Peyer's patch (tissue), 4 donors: ENCODE measurements around a stretch of chr16.

GRCh38 chr16:28866358-28867284 is 3.0 kb downstream of the SH2B1 start:
- PRO-cap = no peak
- RAMPAGE, long total RNA, 4 experiments = start-site peak on the plus strand in 1 of 4 experiments, at chr16:28866590-28866661 at its widest, 42 reads per replicate

DNA sequence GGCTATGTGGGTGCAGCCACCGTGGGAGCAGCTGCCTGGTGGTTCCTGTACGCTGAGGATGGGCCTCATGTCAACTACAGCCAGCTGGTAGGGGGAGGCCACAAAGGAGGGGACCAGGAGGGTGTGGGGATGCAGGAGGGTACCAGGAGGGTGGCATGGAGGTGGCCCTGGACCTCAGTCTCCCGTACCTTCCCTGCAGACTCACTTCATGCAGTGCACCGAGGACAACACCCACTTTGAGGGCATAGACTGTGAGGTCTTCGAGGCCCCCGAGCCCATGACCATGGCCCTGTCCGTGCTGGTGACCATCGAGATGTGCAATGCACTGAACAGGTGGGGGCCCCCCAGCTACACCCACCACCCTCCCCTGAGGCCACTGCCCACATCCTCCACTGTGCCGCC is 22.5 kb downstream of the RABEP2 start:
- PRO-cap = no peak
- RAMPAGE, long total RNA, 4 experiments = no peak in any of the 4 experiments

GRCh38 chr16:28915309-28915684 is 9.7 kb downstream of the RABEP2 start:
- PRO-cap = no peak
- RAMPAGE, long total RNA, 4 experiments = no peak in any of the 4 experiments

DNA sequence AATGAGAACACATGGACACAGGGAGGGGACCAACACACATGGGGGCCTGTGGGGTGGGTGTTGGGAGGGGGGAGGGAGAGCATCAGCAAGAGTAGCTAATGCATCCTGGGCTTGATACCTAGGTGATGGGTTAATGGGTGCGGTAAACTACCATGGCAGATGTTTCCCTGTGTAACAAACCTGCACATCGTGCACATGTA is 1.5 kb upstream of the RABEP2 start:
- PRO-cap = no peak
- RAMPAGE, long total RNA, 4 experiments = no peak in any of the 4 experiments

DNA sequence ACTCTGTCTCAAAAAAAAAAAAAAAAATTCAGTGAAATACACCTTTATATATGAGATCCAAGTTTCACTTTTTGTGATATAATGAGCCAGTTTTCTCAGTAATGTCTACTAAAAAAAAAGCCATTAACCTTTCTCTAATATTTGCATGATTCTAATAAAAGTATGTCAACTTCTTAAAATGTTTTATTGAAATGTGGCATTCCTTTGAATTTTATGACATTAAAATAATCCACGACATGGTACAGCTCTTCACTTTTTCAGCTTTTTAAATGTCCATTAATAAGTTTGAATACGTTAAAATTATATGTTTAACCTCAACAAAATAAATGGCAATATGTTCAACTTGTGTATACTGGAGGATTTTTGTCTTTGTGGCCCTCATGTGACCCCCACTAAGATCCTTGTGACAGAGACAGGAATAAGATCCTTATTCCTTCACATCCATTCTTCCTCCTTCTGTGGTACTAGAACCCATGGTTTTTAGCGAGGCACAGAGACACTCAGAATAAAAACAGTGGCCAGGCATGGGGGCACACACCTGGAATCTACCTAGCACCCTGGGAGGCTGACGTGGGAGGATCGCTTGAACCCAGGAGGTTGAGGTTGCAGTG is 7.7 kb upstream of the SPNS1 start:
- PRO-cap = no peak
- RAMPAGE, long total RNA, 4 experiments = no peak in any of the 4 experiments

- PRO-cap = no peak
- RAMPAGE, long total RNA, 4 experiments = no peak in any of the 4 experiments
Observed at GRCh38 chr16:29128673-29129240, 143.9 kb downstream of the LAT start.

DNA sequence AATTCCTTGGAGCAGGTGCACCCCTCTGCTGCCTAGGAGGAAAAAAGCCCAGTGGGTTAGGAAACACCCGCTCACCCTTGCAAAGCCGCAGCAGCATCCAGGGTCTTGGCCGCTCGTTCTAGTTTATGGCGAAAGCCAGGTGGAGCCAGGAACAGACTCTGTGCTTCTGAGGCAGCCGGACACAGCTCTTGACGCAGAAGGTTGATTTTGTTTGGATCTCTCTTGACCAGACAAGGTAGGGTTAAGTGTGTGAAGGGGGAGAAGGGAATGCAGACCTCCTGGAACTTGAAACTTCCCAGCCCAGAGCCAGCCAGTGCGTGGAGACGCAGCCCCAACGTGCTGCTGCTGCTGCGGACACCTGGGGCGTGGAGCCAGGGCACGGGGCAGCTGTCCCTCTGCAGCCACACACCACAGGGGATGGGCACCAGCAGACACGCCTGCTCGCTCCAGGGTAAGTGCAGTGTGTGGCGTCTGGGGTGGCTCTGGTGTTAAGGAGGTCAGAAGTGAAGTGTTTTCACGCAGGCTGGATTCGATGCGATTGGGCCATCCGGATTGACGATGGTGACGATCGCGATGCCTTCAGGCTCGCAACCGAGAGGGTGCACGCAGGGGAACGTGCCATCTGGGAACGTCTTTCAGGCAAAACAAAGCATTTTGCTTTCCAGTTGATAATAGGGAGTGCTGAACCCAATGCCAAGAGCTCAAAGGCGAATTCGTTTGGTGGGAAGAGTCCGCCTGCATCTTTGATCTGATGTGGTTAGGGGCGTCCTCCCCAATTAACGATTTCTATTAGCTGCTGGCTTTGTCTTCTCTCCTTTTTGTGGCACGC is 154.7 kb downstream of the LAT start:
- PRO-cap = no peak
- RAMPAGE, long total RNA, 4 experiments = start-site peak on the plus strand in 1 of 4 experiments, centred at position 303 of the sequence, 7 reads per replicate

- PRO-cap = no peak
- RAMPAGE, long total RNA, 4 experiments = start-site peak on the plus strand in 2 of 4 experiments, at chr16:29153855-29154665 at its widest, 5 to 44 reads per replicate
Observed at GRCh38 chr16:29153715-29154591, 169.1 kb downstream of the LAT start.

GRCh38 chr16:29228448-29228823 is 178.1 kb downstream of the NPIPB11 start:
- PRO-cap = no peak
- RAMPAGE, long total RNA, 4 experiments = start-site peak on the plus strand in 1 of 4 experiments, at chr16:29228629-29228635 at its widest, 6 reads per replicate

- PRO-cap = no peak
- RAMPAGE, long total RNA, 4 experiments = no peak in any of the 4 experiments
Observed at GRCh38 chr16:29259381-29260543, 146.7 kb downstream of the NPIPB11 start.

DNA sequence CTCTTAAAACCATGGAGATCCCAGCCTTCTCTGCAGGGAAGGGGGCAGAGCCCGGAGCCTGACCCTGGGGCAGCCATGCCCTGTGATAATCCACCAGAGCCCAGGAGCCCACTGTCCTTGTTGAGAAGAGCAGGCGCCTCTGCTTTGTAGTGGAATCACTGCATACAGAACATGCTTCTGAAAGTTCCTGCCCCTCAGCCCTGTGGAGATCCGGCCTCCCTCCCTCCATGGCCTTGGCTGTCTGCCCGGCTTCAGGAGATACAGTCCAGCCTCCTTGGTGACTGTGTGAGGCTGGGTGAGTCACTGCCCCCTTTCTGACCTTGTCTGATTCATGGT is 141.3 kb downstream of the NPIPB11 start:
- PRO-cap = no peak
- RAMPAGE, long total RNA, 4 experiments = no peak in any of the 4 experiments

GRCh38 chr16:29469476-29470078 is 9.9 kb downstream of the SULT1A4 start:
- PRO-cap = bidirectional peak, plus-strand start at chr16:29469904, minus-strand start at chr16:29469753
- RAMPAGE, long total RNA, 4 experiments = no peak in any of the 4 experiments

- PRO-cap = unidirectional peak, minus-strand start at chr16:29613723
- RAMPAGE, long total RNA, 4 experiments = start-site peak on the minus strand in 1 of 4 experiments, at chr16:29613721-29613726 at its widest, 13 reads per replicate
Observed at GRCh38 chr16:29613239-29614341, 49.5 kb upstream of the SPN start.

DNA sequence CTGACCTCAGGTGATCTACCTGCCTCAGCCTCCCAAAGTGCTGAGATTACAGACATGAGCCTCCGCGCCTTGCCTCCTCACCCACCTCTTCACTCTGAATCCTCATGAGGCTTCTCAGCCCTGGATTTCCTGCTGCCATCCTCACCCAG is 2.1 kb downstream of the SPN start:
- PRO-cap = no peak
- RAMPAGE, long total RNA, 4 experiments = no peak in any of the 4 experiments

DNA sequence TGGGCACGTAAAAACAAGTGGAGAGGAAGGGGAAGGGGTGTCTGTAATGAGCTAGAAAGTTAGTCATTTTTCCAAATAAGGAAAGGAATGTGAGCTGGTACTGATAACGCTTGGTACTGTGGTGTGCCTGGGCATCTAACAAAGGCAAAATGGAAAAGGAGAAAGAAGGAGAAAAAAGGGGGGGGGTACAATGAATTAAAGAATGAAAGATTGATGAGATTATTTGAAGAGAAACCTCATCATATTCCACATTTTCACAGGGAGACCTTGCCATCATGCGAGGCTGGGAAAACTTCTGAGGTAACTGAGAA is 30.9 kb downstream of the QPRT start:
- PRO-cap = no peak
- RAMPAGE, long total RNA, 4 experiments = no peak in any of the 4 experiments

DNA sequence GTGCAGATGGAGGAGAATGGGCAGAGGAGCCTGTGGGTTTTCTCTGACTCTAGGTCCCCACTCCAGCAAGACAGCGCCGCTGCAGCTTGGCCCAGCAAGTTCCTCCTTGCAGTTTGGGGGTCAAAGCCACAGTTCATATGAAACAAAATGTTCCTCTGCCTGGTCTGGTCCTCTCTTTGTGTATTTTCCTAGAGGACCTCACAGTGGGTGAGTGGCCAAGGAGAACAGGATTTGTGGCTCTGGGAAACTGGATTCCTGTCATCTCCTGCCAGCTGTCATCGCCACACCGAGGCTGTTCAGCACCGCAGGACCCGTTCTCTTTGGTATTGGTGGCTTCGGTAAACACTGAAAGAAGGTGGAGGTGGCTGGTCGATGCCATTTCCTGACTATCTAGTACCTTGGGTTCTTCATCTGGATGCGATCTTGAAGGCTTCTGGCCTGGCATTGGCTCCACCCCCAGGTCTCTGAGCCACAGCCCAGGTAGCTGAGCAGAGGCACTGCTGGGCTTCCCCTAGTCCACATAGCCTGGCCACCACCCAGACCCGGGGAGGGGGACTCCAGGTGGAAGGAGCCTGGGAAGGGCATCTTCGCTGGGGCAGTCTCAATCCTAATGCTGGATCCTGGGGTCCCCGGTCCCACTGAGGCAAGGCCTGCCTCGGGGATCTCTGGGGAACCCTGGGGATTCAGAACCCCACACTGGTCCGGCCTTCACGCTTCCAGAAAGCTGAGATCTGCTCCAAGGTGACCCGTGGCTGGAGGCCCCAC is 2.0 kb downstream of the C16orf54 start:
- PRO-cap = no peak
- RAMPAGE, long total RNA, 4 experiments = no peak in any of the 4 experiments

DNA sequence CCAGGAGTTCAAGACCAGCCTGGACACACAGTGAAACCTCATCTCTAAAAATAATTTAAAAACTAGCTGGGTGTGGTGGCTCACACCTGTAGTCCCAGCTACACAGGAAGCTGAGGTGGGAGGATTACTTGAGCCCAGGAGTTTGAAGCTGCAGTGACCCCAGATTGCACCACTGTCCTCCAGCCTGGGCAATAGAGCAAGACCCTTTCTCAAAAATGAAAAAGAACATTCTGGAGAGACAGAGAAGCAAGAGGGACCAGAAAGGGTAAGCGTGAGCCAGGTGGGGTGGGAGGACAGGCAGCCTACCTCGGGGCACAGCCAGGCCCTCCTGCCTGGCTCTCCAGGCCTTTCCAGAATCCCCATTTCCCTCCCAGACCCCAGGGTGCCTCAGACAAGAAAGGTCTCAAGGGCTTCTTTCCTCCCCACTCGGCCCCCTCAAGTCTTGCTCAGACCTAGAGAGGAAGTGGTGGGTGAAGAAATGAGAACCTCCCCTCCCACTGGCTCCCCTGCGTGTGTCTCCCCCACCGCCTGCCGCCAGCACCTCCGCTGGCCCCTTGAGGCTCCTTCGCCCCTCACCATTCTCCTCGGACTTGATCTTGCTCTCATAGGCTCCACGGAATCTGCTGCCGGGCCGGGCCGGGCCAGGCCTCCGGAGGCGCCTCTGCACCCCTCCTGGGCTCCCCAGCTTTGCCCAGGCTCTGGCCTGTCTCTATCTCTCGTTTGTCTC is 506 bp downstream of the C16orf54 start:
- PRO-cap = no peak
- RAMPAGE, long total RNA, 4 experiments = no peak in any of the 4 experiments

DNA sequence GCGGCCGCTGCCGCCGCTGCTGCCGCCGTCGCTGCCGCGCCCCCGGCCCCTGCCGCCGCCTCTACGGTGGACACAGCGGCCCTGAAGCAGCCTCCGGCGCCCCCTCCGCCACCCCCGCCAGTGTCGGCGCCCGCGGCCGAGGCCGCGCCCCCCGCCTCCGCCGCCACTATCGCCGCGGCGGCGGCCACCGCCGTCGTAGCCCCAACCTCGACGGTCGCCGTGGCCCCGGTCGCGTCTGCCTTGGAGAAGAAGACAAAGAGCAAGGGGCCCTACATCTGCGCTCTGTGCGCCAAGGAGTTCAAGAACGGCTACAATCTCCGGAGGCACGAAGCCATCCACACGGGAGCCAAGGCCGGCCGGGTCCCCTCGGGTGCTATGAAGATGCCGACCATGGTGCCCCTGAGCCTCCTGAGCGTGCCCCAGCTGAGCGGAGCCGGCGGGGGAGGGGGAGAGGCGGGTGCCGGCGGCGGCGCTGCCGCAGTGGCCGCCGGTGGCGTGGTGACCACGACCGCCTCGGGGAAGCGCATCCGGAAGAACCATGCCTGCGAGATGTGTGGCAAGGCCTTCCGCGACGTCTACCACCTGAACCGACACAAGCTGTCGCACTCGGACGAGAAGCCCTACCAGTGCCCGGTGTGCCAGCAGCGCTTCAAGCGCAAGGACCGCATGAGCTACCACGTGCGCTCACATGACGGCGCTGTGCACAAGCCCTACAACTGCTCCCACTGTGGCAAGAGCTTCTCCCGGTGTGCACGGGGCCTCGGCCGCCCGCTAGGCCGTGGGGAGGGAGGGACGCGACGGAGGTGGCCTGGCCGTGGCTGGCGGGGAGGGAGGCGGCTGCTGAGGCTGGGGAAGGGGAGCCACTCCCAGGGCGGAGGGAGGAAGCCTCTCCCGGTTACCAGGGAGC is 1.0 kb downstream of the MAZ start:
- PRO-cap = unidirectional peak, minus-strand start at position 57 of the sequence; bidirectional peak, plus-strand start at position 733 of the sequence, minus-strand start at position 589 of the sequence; bidirectional peak, plus-strand start outside the sequence, minus-strand start at position 842 of the sequence
- RAMPAGE, long total RNA, 4 experiments = no peak in any of the 4 experiments

- PRO-cap = bidirectional peak, plus-strand start at chr16:29819829, minus-strand start at chr16:29819752
- RAMPAGE, long total RNA, 4 experiments = no peak in any of the 4 experiments
Observed at GRCh38 chr16:29819170-29820017, 868 bp upstream of the MVP start.

GRCh38 chr16:29861045-29861672 is 1.9 kb downstream of the CDIPT start:
- PRO-cap = unidirectional peak, plus-strand start at chr16:29861425
- RAMPAGE, long total RNA, 4 experiments = no peak in any of the 4 experiments